Mammary microvascular endothelial cell (primary cell): ENCODE measurements around a stretch of chr1.

- RAMPAGE, long total RNA: no peak
Observed at GRCh38 chr1:117821526-117822073, 107.8 kb downstream of the GDAP2 start.

DNA sequence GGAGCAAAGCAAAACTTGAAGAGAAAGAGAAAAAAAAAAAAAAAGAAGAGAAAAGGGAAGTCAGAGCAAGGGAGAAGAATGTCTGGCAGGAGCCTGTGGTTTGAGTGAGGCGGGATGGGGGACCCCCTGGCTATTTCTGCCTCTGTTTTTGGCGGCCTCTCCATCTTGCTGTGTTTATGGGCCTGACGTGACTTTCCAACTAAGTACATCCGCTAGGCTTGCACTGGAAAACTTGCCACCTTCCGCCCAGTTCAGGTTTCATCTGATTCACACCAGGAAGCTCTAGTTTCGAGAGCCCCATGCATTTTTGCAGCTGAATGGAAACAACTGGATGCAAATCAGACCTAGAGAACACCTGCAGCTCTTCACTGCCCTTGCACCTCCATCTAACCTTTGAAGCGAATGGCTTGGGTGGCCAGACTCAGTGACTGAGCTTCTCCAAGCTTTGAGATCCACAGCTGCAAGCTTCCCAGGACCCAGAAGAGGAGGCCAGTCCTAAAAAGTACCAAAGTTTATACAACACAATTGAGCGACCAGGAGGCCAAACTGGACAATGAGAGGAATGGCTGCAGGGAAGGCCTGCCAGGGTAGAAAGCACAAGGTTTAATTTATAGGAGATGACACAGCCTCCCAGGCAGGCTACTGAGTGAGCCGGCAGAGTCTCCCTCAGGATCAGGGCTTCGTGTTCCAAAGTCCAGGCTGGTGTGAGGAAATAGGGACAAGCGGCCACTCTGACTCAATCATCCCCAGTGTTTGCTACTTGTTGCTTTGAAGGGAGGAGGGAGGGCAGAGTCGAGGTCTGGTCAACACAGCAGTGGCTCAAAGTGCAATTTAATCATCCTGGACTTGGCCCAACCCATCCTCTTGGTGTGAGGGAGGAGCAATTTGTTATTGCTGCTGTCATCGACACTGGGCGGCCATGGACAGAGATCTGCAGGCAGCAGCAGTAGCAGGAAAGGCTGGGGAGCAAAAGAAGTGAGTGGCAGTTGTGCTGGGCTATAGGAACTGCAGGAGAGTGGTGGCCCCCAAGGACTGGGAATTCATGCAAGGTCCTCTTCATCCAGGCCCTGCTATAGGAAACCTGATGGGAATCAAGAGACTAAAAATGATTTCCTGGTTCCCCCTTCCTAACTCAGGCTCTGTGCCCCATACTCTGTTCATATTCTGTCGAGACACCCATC is 27.7 kb downstream of the TBX15 start:
- RAMPAGE, long total RNA: no peak

DNA sequence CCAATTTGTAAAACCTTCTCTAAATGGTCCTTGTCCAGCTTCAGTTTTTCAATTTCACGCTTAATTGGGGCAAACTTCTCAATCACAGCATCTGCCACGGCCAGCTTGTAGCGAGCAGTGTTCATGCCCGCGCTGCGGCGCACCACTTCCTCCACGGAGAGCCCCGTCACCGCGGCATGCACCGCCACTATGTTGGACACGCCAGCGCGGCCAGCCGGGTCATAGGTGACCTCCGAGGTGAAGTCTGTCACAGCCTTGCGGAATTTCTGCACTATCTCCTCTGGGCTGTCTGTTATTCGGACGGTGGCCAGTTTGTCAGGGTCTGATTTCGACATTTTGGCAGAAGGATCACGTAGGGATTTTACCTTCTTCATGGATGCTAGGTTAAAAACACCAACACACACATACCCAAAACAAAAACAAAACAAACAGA is 44.9 kb upstream of the TBX15 start:
- RAMPAGE, long total RNA: no peak

DNA sequence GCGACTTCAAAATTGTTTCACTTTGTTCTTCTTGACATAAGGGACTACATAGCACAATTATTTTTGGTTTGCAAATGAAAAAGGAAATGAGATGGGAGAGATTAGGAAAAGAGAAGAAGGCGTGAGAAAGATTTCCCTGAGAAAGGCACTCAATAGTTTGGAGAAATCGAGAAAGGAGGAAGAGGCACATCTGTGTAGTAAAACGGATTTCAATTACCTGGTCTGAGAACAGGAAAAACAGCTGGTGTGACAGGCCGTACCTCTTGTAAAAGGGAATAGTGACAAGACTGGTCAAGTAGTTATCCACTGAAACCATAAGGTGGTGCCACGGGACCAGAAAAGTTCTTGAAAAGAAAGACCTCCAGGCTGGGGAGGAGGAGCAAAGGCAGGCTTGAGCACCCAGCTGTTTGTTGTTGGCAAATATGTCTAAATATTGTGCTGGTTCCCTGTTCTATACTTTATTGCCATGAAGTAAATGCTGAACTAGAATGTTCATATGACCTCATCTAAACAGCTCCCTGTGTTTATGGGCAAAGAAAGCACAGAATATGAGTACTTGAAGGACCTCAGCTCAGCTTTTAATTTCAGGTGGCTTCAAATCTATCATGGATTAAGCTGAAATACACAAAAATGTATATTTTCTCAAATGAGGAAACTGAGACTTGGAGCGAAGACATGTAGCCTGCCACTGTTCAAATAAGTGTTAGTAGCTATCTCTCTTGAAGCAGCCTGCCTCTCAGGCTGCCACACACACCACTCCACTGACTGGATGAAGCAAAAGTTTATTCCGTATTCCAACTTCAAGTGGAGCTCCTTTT is 4.0 kb downstream of the HAO2 start:
- RAMPAGE, long total RNA: no peak

GRCh38 chr1:119632094-119632454 is 16.0 kb downstream of the ZNF697 start:
- RAMPAGE, long total RNA: no peak

GRCh38 chr1:119653644-119654099 is 5.6 kb upstream of the ZNF697 start:
- RAMPAGE, long total RNA: no peak

DNA sequence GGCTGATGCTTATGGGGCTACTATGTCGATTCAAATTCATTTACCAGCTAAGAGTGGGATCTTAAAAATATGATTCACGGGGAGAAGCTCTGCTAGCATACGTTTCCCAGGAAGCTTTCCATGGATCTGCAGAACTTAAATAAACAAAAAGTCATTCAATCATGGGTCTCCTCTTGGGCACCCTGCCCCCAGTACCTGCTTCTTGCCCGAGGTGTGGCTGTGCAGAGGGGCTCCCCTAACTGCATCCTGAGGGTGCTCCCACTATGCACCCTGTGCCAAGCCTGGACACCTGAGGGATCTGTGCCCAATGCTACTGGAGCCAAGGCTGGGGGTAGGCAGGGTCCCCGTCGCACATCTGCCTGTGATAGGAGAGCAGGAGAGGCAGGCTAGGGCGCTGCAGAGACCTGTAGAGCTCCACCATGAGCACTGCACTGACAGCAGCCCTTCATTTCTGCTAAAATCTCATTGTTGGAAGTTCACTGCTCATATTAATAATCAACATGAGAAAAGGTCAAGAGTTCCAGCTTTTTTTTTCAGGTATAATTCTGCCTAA is 19.9 kb downstream of the HMGCS2 start:
- RAMPAGE, long total RNA: no peak

DNA sequence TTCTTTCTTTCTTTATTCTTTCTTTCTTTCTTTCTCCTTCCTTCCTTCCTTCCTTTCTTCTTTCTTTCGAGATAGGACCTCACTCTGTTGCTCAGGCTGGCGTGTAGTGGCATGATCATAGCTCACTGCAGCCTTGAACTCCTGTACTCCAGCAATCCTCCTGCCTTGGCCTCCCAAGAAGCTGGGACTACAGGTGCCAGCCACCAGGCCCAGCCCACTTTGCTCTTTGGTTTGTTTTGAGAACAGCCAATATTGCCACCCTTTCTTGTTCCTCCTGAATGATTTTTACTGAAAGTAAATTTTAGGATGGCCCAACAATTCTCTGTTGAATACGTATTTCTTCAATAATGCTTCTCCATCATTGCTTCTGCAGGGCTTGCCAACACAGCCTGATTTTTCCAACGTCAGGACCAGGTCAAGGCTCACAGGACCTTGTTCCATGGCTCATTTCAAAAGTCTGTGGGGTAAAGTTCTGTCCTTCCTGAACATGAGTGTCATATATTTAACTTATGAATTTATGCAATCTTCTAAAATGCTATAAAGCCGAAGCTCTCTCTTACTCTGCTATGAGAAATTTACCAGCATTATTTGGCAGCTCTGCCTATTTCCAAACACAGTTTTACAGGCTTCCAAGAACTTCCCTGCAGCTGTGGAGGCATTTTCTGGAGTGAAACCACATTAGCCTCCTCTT is 15.3 kb upstream of the HMGCS2 start:
- RAMPAGE, long total RNA: no peak

DNA sequence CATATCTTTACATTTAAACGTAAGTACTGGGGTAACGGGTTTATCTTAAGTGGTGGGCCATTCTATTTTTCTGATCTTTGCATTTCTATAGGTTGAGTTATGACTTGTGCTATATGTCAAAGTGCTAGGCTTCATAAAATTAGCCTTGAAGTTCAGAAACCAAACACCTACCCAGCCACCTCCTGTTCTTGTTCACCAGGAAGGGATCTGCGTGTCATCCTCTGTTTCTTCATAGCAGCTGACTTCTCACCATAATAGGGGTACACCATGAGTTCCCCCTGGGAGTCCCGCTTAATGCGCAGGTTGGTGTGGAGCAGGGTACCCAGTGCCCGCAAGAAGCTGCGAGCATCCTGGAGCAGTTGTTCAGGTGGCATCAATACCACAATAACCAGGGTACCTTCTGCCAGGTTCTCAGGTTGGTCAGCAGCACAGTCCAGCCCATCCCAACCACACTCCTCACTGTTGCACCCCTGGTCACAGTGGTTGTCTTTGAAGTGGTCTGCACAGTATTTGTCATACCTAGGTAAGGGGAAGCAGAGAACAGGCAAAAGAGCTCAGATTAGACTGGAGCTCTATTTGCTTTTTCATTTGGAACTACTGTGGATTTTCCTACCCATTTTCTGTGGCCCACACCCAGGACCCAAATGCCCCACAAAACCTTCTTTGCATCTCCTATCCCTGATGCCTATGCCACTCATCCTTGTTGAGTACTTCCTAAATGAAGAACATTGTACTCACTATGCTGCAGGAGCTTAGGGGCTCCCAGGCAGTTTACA is 27.3 kb upstream of the ADAM30 start:
- RAMPAGE, long total RNA: no peak

- RAMPAGE, long total RNA: no peak
Observed at GRCh38 chr1:119980078-119980486, 83.8 kb upstream of the ADAM30 start.

GRCh38 chr1:120132110-120132407 is 44.3 kb downstream of the SEC22B start:
- RAMPAGE, long total RNA: no peak

DNA sequence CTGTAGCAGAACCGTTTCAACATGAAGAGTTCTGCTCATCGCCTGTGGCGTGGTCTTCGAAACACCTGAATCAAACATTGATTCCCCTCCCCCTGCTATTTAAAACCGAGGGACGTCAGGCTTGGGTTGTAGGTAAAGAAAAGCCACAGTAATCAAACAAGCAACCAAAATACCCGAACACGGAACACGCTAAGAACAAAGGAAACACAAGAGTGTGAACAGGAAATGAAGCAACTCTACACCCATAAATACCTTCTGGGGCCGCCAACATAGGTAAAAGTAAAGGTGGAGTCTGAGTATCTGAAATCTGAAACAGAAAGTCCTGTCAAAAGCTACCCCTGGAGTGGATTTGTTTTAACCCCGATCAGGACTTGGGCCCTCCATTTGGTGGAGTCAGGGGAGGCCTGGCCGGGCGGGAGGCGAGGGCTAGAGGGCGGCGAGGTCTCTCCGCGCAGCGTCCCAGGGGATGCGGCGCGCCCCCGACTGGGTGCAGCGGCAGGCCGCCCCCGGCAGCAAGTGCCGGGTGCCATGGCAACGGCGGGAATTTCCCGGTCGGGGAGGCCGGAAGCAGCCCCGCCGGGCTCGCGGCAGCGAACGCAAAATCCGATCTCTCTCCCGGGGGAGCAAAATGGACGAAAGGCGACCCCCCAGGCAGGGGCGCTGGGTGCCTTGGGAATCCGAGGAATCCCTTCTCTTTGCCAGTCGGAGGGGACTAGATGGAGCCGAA is 74.2 kb upstream of the NBPF8 start:
- RAMPAGE, long total RNA: no peak

GRCh38 chr1:120354519-120355268 is 60.1 kb upstream of the NBPF8 start:
- RAMPAGE, long total RNA: no peak

DNA sequence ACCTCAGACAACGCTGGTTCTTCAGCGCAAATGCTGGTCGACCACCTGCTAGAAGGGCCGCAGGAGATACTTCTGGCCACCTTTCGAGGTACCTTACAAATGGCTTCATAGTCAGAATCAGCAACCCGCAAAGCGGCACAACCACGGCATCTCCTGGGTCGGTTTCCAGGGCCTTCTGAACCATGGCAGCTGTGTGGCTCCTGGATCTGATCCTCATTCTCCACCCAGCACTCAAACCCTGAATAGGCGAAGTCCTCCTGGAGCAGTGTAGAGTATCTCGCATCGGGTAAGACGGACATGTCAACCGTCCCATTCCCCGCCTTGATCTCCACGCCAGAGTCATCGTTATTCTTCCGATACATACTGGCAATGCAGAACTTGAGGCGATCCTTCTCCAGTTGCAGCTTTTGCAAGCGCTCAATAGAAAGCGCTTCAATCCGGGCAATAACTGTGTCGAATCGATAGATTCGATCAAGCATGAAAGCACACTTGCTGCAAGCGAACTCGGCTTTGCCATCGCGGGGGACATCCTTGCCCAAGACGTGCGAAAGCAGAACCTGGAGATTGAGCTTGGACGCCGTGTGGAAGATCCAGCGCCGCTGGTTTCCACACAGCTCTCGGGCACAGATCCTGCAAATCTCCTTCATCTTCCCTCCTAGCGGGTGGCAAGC is 142.8 kb downstream of the NBPF8 start:
- RAMPAGE, long total RNA: no peak

DNA sequence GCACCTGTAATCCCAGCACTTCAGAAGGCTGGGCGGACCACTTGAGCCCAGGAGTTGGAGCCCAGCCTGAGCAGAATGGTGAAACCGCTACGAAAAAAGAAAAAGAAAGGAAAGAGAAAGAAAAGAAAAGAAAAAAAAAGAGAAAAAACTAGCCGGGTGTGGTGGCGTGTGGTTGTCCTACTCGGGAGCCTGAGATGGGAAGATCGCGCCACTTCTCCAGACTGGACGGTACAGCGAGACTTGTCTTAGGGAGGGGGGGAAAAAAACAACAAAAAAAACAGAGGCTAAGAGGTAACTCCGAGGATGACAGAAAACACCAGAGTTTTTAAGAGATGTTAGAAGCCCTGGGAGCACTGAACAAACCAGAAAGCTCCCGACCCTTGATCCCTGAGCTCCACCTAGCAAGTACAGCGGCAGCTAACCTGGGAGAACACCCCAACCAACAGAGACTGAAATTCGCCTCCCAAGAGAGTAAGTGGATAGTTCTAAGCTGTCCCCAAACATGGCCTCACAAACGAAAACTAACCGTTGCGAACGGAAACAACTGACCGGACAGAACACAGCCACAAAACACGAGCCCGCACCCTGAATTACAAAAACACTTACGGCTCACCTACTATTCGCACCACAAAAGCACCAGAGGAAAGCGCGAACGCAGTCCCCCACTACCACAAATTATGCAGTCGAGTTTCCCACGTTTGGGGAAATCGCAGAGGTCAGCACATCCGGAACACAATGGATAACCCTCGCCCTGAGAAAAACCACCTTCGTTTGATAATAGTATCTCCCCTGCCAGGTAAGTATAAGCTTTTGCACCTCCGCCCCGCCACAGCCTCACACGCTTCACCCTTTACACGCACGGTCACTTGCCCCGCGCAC is 39.1 kb upstream of the PPIAL4A start:
- RAMPAGE, long total RNA: no peak

DNA sequence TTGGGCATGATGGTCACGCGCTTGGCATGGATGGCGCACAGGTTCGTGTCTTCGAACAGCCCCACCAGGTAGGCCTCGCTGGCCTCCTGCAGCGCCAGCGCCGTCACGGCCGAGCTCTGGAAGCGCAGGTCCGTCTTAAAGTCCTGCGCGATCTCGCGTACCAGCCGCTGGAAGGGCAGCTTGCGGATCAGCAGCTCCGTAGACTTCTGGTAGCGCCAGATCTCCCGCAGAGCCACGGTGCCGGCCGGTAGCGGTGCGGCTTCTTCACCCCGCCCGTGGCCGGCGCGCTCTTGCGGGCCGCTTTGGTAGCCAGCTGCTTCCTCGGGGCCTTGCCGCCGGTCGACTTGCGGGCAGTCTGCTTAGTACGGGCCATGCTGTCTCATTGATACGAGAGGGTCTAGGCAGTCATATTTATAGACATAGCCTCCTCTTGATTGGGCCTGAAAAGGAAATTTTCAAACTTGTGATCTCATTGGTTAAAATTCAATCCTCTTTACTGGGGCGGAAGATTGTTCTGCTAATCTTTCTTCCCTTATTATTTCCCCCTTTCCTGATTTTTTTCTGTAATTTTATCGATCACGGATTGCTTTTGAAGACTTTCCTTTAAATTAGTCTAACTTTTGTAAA is 65.8 kb downstream of the FAM72B start:
- RAMPAGE, long total RNA: no peak

GRCh38 chr1:143803938-143804503 is 101.8 kb downstream of the H3-7 start:
- RAMPAGE, long total RNA: no peak

GRCh38 chr1:143838253-143838865 is 67.4 kb downstream of the H3-7 start:
- RAMPAGE, long total RNA: no peak

DNA sequence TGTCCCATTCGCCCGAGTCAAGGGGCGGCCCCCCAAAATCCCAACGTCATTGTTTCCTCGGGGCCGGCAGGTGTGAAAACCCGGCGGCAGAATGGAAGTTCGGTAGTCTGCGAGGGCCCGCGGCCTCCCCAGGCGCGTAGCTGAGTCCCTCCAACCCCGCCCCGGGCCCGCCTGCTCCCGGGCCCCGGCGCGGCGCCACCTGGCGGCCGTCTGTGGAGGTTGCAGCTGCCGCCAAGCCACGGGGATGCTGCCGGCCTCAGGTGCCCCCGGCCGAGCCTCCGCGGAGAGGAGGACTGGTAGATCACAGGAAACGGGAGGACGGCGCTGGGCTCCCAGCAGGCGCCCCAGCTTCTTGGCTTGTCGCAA is 20.9 kb downstream of the H3-7 start:
- RAMPAGE, long total RNA: no peak

GRCh38 chr1:144560540-144561487 is 31.9 kb upstream of the PPIAL4F start:
- RAMPAGE, long total RNA: no peak